Gastrocnemius medialis (tissue), 3 donors: ENCODE data around the genes PDCD5 and CHST8.

DNA sequence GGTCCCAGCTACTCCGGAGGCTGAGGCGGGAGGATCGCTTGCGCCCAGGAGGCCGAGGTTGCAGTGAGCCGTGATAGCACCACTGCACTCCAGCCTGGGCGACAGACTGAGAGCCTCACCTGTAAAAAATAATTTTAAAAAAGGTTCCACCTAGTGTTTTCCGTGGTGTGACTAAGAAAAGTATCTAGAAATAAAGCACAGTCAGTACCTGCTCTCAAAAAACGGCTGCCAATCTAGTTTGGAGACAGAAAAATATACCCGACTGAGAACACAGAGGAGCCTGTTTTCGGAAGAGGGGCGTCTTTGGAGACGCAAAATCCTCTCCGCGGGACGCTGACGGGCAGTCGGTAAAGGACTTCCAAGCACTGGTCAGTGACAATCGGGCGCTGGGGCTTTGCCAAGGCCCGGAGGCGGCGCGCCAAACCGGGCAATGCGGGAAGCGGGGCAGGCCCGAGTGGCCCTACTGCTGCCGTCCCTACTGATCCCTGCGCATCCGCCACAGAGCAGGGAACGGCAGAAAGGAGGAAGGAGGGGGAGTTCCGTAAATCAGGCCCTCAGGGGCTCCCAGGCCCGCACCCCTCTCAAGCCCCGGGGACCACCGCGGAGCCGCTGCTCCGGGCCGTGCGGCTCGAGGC lies 670 bp upstream of the DPY19L3 start:
- PRO-cap: unidirectional peak, minus-strand start at position 477 of the sequence
- RAMPAGE, long total RNA, 3 experiments: no peak in any of the 3 experiments

DNA sequence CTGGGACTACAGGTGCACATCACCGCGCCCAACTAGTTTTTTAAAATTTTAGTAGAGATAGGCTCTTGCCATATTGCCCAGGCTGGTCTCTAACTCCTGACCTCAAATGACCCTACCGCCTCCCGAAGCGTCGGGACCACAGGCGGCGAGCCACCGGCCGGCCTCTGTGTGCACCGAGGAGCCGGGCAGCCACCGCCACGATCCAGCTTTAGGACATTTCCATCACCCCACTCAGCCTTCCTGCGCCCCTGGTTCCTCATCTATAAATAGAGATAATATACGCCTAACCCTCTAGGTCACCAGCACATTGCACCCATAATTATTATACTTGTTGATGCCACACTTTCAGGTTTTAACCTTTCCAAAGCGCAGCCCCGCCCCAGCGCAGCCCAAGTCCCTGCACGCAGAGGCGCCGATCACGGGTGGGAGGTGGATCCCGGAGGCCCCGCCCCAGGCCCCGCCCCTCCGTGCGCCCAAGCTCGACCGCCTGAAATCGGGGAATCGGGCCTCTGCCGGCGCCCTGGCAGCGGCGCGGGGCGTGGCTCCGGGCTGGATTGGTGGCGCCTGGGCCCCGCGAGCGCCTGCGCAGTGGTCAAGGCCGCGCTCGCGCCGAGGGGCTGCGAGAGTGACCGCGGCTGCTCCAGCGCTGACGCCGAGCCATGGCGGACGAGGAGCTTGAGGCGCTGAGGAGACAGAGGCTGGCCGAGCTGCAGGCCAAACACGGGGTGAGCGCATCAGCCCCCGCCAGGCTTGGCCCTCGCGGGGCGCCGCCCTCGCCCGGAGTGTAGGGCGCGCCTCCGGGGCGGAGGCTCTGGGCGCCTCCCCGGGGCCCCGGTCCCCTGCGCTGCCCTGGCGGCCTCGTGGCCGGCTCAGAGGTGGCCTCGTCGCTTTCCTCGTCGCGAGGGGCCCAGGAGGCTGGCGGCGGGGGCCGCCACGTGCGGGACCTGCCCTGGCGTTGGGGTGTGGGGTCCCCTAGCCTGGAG lies at the start of gene PDCD5:
PDCD5 (plus strand) TSS at position 588 of the 983 bp plus-strand sequence.
- PRO-cap: bidirectional peak, plus-strand start at position 588 of the sequence, minus-strand start at position 417 of the sequence
- RAMPAGE, long total RNA, 3 experiments: start-site peak on the plus strand in 3 of 3 experiments, centred at positions 610 to 619 of the sequence, 3,455 to 4,801 reads per replicate

GRCh38 chr19:32676207-32676929 lies 720 bp downstream of the RGS9BP start:
- PRO-cap: unidirectional peak, minus-strand start at chr19:32676571
- RAMPAGE, long total RNA, 3 experiments: no peak in any of the 3 experiments

- PRO-cap: no peak
- RAMPAGE, long total RNA, 3 experiments: no peak in any of the 3 experiments
Observed at GRCh38 chr19:32693226-32694050, 1.8 kb downstream of the NUDT19 start.

- PRO-cap: no peak
- RAMPAGE, long total RNA, 3 experiments: no peak in any of the 3 experiments
Observed at GRCh38 chr19:33039055-33039206, 25.8 kb downstream of the RHPN2 start.

DNA sequence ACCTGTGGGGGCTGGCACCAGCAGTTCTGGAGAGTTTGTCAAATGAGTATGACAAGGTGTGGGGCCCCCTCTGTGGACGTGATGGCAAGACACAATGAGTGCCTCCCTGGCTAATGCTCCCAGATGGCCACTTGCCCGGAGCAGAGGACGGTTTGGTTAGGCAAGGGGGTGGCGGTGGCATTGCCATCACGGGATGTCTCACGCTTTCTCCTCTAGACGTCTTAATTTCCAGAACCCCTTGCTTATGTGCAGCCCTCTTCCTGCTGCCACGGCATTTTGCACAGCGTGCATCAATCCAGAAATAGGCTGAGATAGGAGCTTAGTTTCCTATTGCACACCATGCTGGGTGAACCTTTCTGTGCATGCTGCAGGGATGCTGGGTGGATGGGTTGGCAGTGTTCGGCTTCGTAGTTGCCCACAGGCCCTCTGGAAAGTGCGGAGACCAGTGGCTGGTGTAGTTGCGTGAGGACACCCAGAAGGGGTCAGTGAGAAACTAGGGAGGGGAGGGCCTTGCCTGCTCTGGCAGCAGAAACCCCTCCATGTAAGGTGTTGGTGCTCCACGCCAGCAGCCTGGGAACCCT lies 18.1 kb upstream of the LRP3 start:
- PRO-cap: no peak
- RAMPAGE, long total RNA, 3 experiments: no peak in any of the 3 experiments

GRCh38 chr19:33176510-33176751 lies 17.7 kb upstream of the LRP3 start:
- PRO-cap: no peak
- RAMPAGE, long total RNA, 3 experiments: no peak in any of the 3 experiments

DNA sequence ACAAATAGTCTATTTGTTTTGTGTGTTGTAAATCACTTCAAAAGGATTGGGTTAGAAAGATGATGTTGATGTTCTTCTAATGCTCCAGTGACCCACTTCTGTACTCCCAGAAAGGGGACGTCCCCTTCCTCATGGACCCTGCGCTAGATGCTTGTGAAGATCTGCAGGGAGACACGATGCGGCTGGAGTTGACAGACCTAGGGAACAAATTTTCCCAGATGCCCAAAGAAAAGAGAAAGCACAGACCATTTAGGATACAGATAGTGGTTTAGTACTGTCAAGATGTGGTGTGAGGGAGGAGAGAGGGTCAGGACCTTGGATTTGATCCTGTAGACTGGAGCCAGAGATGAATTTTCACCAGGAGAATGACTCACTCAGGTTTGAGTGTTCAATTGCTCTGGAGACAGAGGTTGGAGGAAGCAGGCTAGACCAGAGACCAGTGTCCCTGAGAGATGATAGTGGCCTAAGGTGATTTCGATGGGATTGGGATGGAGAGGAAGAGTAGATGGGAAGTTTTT lies 2.1 kb downstream of the CEBPG start:
- PRO-cap: no peak
- RAMPAGE, long total RNA, 3 experiments: no peak in any of the 3 experiments

DNA sequence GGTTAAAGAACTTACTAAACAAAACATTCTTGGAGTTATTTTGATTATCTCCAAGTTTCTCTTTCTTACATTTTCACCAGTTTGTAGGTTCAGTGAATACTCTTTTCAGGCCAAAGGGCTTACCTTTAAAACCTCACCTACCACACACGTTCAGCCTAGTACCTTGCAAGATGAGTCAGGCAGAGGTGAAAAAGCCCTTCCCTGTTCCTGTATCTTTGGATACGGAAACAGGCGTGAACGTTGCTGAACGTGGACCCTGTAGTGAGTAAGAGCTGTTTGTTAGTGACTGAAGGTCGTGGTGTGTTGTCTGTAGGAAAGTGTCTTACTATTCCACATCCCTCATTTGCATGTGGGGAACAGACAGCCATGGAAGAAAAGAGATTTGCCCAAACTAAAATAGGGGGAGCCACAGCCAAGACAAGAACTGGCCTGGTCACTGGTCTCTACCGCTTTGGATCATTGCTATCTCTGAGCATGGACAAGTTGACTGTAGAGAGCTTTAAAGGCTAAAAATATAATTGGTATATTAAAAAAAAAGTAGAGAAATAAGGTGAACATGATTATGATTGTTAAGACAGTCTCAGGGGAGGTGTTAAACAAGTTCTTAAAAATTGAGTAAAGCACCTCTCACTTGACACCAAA lies 3.5 kb downstream of the CEBPG start:
- PRO-cap: no peak
- RAMPAGE, long total RNA, 3 experiments: no peak in any of the 3 experiments

DNA sequence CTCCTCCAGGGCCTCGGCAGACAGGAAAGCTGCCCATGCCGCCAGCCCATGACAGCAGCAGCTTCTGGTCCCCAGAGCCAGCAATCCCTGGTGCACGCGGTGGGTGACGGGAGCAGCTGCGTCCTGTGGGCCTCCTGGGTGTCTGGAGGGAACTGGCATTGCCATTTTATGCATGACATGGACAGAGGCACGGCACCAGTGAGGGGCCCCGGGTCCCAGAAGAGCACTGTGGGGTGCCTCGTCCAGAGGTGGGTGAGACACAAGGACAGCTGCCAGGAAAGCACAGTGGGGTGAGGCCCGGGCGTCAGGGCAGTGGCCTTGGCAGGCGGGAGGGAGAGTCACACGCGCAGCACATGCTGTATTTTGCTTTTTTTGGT lies 32.3 kb downstream of the CEBPG start:
- PRO-cap: no peak
- RAMPAGE, long total RNA, 3 experiments: no peak in any of the 3 experiments

DNA sequence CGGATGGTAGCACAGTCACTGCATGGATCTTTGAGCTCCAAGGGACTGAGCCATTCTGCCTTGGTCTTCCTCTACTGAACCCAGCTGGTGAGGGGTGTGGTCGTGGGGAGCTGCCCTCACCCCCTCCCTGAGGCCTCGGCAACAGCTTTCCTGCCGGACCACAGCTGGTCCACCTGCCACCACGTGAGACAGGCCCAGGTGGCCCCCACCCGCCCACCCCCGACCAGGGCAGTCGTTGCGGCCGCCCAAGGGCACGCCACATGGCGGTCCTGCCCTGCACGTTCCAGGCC lies 40.8 kb downstream of the CEBPG start:
- PRO-cap: no peak
- RAMPAGE, long total RNA, 3 experiments: no peak in any of the 3 experiments

DNA sequence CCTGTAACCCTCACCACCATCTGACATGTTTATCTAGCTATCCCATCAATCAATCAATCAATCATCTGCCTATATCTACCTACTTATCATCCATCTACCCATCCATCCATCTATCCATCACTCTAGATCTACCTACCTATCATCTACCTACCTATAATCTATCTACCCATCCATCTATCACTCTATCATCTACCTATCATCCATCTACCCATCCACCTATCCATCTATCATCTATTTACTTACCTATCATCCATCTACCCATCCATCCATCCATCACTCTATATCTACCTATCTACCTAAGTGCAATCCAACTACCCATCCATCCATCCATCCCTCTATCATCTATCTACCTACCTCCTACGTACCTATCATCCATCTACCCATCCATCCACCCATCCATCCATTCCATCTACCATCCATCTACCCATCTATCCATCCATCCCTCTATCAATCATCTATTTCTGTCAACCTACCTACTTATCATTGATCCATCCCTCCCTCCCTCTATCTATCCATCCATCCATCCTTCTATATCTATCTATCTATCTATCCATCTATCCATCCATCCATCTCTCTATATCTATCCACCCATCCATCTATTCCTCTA lies 48.9 kb downstream of the CEBPG start:
- PRO-cap: no peak
- RAMPAGE, long total RNA, 3 experiments: no peak in any of the 3 experiments

GRCh38 chr19:33621394-33622425 lies at the start of gene CHST8:
Gene CHST8, plus strand, starts transcription at chr19:33621953.
- PRO-cap: unidirectional peak, plus-strand start at chr19:33621953
- RAMPAGE, long total RNA, 3 experiments: no peak in any of the 3 experiments

GRCh38 chr19:33819805-33820924 lies 23.5 kb downstream of the KCTD15 start:
- PRO-cap: unidirectional peak, minus-strand start at chr19:33819972
- RAMPAGE, long total RNA, 3 experiments: no peak in any of the 3 experiments

- PRO-cap: no peak
- RAMPAGE, long total RNA, 3 experiments: no peak in any of the 3 experiments
Observed at GRCh38 chr19:33868814-33869166, 72.1 kb downstream of the KCTD15 start.

DNA sequence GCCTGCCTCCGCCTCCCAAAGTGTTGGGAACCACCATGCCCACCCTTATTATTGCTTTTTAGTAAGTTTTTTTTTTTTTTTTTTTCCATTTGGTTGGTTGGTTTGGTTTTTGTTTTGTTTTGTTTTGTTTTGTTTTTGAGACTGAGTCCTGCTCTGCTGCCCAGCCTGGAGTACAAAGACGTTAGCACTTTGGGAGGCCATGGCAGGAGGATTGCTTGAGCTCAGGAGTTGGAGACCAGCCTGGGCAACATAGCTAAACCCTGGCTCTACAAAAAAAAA lies 29.7 kb downstream of the LSM14A start:
- PRO-cap: no peak
- RAMPAGE, long total RNA, 3 experiments: no peak in any of the 3 experiments

GRCh38 chr19:34354707-34355094 lies 10.3 kb upstream of the GPI start:
- PRO-cap: no peak
- RAMPAGE, long total RNA, 3 experiments: no peak in any of the 3 experiments

DNA sequence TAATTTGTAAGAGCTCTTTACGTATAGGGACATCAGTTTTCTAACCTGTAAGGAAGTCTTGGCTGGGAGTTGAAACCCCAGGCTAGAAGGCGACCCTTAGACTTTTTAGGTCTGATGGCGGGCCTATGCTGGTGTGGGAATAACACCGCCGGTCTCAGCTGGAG lies 222 bp upstream of the UBA2 start:
- PRO-cap: no peak
- RAMPAGE, long total RNA, 3 experiments: no peak in any of the 3 experiments

GRCh38 chr19:34734758-34735141 lies 707 bp downstream of the ZNF181 start:
- PRO-cap: no peak
- RAMPAGE, long total RNA, 3 experiments: no peak in any of the 3 experiments

DNA sequence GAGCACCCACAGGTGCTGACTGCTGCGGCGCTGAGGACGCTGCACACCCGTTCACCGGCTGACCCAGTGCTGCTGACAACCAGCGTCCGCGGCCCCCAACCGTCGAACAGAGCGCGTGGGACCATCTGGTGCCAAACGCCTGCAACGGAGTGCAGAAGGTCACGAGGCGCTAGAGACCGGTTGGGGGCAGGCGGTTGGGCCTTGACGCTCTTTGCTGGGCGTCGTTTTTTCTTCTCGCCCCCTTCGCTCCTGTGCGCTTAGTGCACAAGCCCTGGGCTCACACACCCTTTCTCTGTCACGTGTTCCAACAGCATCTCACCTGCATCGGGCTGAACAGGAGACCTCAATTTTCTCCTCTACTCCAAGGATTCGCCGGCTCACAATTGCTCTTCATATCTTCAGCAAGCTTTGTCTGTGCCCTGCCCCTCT lies 59.8 kb upstream of the ZNF599 start:
- PRO-cap: no peak
- RAMPAGE, long total RNA, 3 experiments: no peak in any of the 3 experiments